GM23338 (cell line): ENCODE data around the genes NHLRC1, MBOAT1 and CDKAL1.

GRCh38 chr6:17808585-17809341 is 102.0 kb upstream of the NUP153 start:
- PRO-cap, result no peak
- RAMPAGE, long total RNA, result no peak

- PRO-cap, result no peak
- RAMPAGE, long total RNA, result no peak
Measured at GRCh38 chr6:17897664-17898126, 89.7 kb downstream of the KIF13A start.

DNA sequence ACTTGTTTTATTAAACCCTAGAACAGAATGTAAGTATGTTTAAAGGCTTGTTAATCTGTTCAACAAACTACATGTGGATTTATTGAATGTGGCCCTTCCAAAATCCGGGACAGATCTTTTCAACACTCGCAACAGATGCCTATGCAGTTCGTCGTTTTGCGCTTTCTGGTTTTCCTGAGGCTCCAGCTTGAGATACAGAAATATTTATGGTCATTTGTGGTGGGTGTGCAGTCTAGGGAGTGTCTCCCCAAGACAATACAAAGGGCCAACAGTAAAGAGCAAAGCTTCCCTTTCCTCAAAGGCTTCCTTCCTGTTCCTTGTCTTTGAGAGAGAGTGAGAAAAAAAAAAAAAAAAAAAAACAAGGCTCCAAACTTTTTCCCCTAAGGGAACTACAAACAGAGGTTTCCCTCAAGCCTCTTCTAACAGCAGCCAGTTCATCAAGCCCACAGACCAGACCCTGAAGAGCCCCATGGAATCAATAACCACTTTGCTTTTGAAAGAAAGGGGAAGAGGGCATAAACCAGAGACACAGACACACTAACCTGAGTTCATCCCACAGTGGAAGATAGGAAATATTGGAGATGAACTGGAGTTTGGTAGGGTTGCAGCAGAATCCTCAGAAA is 14.8 kb downstream of the KIF13A start:
- PRO-cap, result no peak
- RAMPAGE, long total RNA, result no peak

GRCh38 chr6:18118243-18118870 is 4.1 kb downstream of the NHLRC1 start:
- PRO-cap, result no peak
- RAMPAGE, long total RNA, result no peak

DNA sequence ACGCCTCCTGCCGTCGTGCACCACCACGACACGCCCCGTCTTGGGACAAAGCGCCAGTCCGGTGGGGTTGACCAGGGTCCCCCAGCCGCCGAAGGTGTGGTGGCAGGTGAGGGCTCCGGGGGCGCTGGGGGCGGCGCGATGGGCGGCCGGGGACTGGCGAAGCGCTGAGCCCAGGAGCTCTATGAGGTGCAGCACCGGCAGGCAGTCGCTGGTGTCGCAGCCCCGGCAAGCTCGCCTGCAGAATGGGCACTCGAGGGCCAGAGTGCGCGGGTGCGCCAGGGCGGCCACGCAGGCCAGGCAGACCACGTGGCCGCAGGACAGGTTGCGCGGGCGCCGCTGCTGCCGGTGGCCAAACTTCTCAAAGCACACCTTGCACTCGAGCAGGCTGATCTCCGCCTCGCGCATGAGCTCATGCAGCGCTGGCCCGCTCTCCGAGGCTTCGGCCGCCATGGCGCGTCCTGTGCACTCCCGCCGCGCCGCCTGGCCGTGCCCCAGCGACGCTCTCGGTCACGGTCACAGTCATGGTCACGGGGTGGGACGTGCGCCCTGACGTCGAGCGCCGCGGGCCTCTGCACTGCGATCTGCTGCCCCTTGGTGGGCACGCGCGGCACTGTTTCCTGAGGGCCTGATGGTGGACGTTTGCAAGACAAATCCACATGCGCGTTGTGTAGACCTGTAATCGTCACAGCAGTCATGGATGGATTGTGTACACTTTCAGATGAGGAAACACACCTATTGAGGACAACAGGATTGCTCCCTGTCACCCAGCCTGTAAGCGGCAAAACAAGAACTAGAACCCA is at the start of gene NHLRC1:
NHLRC1 (minus strand) TSS at position 521 of the 800 bp plus-strand sequence.
- PRO-cap, result unidirectional peak, plus-strand start at position 56 of the sequence; bidirectional peak, plus-strand start at position 610 of the sequence, minus-strand start at position 488 of the sequence
- RAMPAGE, long total RNA, result no peak

- PRO-cap, result no peak
- RAMPAGE, long total RNA, result no peak
Measured at GRCh38 chr6:18196834-18197557, 41.8 kb downstream of the KDM1B start.

DNA sequence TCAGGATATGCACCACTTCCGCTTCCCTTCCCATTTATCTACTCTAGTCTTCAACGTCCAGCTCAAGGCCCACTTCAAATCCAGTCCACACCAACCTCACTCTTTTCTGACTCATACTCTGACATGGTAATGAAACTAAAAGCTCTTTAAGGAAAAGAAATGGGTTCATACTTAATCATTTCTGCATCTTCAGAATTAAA is 15.1 kb downstream of the DEK start:
- PRO-cap, result no peak
- RAMPAGE, long total RNA, result no peak

DNA sequence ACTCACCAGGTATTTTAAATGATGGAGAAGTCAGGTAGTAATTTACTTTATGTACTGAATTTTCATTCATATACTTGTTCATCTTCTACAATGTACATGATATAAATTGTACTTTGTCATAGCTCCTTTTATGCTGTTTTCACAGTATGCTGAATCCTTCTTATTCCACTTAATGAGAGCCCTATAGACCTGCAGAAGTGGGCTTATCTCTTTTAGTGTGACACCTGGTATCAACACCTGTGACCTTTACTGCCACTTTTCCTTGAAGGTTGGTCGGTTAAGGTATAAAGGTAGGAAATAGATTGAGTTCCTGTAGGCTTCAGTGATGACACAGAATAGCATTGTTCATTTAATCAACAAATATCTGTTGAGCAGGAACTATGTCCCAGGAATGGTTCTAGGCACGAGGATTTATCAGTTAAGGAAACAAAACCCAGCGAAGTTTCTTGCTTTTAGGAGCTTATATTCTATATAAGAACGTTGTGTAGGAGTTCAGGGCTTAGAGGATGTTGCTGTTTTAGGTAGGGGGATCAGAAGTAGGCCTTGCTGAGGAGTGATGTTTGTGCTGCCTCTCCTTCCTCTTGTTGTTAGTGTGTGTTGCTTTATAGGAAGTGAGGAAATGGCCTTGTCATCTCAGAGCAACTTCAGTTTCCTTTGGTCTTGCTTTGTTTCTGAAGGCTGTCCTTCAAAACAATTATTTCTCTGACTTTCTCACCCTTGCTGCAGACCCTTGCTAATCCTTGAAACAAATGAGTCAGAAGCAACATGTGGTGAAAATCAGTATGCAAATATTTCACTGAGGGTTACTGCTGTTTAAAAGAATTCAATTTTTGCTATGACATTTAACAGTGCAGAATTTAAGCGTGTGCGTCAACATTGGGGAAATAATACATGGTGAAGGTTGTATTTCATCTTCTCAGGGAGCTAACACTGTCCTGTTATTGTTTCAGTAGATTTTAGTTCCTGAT is 13.5 kb downstream of the RNF144B start:
- PRO-cap, result no peak
- RAMPAGE, long total RNA, result no peak

DNA sequence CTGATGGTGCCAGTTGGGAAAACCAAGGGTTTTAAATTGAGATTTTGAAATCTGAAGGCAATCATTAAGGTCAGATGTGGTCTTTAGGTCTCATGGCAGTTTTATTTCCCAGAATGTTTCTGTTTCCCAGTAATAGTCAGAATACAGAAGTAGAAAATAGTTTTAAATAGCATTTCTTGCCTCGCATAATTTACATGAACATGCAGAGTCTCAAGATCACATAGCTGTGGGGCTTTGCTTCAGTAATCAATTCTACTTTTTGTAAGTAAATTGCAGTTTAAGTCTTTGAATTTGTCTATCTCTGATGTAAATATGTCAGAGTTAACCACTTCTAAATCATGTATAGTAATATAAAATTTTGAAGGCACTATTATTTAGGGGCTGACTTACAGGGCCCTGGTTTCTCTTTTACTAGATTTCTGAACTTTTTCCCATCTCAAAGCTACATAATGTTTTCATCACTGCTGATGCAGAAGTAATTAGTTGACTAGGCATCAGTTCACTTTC is 58.2 kb downstream of the RNF144B start:
- PRO-cap, result no peak
- RAMPAGE, long total RNA, result no peak

DNA sequence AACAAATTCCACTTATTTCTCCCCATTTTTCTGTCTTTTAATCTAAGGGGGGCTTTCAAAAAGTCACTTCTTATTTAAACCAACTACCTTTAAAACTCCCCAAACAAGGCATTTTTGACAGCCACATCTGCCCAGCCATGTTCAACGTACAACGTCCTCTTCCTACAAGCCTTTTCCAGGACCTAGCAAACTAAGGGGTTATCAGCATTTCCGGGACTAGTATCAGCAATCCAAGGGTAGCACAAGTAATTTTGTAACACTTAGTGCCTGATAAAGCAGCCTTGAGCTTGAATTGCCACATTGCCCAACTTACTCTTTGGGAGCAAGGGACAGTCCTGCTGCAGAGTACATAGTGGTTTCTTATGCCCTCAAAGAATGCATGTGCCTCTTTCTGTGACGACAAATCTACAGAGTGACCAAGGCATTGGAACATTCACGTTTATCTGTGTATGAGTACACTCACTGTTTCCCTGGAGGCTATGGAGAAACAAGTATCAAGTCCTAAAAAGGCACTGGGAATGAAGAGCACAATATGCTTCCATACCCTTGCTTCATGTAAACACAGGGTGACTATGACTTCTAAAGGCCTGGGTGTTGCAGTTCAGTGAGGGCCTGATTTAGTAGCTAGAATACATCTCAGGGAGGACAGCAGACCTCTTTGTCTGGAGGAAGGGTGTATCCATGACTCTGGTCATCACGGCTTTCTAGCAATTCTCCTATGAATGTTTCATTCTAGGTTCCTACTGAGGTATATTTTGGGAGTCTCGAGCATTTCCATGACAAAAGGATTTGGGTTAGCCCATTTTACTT is 3.2 kb upstream of the ID4 start:
- PRO-cap, result no peak
- RAMPAGE, long total RNA, result no peak

DNA sequence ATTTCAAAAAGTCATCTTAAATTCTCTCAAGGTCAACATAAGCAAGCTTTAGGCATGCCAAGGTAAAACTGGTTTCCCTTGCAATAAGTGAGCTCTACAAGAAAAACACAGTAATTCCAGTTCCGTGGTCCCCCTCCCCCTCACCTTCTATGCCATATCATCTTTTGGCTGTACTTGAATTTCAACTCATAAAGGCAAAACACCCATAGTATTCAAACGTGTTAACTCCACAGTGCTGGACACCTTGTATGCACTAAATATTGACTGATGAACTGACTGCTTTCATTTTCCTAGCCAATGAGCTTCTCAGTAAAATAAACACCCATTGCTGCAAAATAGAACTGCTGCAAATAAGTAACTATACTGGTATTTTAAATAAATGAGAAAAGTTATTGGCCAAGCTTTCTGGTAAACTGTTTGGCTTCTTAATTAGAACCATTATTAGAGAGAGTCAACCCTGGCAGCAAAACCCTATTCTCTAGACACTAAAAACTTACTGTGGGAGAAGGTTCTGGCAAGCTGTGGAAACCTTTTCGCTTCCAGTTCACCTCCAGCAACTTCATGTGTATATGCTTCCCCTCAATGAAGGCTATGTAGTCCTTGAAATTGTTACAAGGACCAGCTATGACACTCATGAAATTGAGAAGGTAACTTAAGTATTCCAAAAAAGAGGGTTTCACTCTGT is 86.1 kb downstream of the MBOAT1 start:
- PRO-cap, result no peak
- RAMPAGE, long total RNA, result no peak

- PRO-cap, result bidirectional peak, plus-strand start at chr6:20212032, minus-strand start at chr6:20212097; bidirectional peak, plus-strand start at chr6:20212640, minus-strand start at chr6:20212433
- RAMPAGE, long total RNA, result no peak
Measured at GRCh38 chr6:20211969-20212827, at the start of gene MBOAT1. MBOAT1 (minus strand) TSS chr6:20212469.

- PRO-cap, result no peak
- RAMPAGE, long total RNA, result no peak
Measured at GRCh38 chr6:20406159-20407239, 4.8 kb downstream of the E2F3 start.

DNA sequence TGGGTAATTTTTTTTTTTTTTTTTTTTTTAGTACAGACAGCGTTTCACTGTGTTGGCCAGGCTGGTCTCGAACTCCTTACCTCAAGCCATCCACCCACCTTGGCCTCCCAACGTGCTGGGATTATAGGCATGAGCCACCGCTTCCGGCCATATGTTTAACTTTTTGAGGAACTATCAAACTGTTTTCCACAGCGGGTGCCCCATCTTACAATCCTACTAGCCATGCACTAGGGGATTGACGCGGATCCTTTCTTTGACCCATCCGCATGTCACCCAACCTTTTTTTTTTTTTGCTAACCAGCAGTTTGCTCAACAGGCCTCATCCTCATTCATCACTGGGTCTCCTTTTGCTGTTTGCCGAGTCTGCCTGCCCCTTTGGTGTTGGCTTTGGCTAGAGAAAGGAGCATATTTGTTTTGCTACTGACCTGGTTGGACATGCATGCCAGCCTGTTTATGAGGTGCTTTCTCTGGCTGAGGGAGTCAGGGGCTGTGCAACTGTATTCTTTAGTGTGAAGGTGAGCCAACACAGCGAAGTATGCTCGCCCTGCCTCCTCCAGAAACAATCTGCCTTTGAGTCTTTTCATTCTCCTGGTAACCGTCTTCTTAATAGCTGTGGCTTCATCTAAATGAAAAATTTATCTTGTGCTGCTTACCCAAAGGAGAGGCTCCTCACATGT is 40.2 kb downstream of the E2F3 start:
- PRO-cap, result no peak
- RAMPAGE, long total RNA, result no peak

GRCh38 chr6:20533889-20534252 is 386 bp upstream of the CDKAL1 start:
- PRO-cap, result unidirectional peak, plus-strand start at chr6:20534110
- RAMPAGE, long total RNA, result no peak

GRCh38 chr6:20534253-20534927 is at the start of gene CDKAL1:
CDKAL1 (plus strand) TSS chr6:20534457.
- PRO-cap, result bidirectional peak, plus-strand start at chr6:20534461, minus-strand start at chr6:20534398; bidirectional peak, plus-strand start at chr6:20534733, minus-strand start at chr6:20534766
- RAMPAGE, long total RNA, result start-site peak on the plus strand at chr6:20534451-20534525, 141 and 35 reads in 2 replicates

- PRO-cap, result no peak
- RAMPAGE, long total RNA, result no peak
Measured at GRCh38 chr6:20820361-20821090, 286.3 kb downstream of the CDKAL1 start.

DNA sequence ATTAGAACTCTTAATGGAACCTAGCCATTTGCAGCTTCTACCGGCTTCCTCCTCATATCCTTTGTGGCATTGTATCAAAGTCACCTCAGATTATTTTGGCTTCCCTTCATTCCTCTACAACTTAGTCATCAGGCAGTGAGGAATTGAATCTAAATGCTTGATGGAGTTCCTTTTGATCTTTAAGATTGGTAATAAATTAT is 483.7 kb upstream of the SOX4 start:
- PRO-cap, result no peak
- RAMPAGE, long total RNA, result no peak

DNA sequence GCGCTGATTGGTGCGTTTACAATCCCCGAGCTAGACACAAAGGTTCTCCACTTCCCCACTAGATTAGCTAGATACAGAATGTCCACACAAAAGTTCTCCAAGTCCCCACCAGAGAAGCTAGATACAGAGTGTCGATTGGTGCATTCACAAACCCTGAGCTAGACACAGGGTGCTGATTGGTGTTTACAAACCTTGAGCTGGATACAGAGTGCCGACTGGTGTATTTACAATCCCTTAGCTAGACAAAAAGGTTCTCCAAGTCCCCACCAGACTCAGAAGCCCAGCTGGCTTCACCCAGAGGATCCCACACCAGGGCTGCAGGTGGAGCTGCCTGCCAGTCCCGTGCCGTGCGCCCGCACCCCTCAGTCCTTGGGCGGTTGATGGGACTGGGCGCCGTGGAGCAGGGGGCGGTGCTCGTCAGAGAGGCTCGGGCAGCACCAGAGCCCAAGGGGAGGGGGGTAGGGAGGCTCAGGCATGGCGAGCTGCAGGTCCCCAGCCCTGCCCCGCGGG is 16.0 kb downstream of the SOX4 start:
- PRO-cap, result no peak
- RAMPAGE, long total RNA, result no peak

GRCh38 chr6:21666845-21667822 is 73.6 kb downstream of the SOX4 start:
- PRO-cap, result bidirectional peak, plus-strand start at chr6:21667234, minus-strand start at chr6:21666963; bidirectional peak, plus-strand start at chr6:21667549, minus-strand start at chr6:21667358
- RAMPAGE, long total RNA, result no peak